Vein endothelial cell (primary cell): ENCODE data around the genes LGI1 and TBC1D12.

DNA sequence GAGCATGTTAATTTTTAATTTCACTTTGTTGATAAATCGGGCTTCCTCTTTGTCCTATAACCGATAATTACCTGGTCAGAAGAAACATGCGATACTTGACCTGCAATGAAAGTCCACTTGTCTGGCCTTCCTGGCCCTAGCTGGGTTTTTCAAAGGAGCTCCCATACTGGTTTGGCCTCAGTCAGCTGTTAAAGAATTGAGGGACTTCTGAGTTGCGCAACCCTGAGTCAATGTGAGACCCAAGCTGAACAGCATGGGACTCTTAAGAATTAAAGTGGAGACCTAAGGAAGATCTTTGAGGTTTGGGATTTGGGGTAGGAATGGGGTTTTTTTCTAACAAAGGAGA, 76.0 kb downstream of the PPP1R3C start:
- CAGE, long polyA plus RNA: no peak

DNA sequence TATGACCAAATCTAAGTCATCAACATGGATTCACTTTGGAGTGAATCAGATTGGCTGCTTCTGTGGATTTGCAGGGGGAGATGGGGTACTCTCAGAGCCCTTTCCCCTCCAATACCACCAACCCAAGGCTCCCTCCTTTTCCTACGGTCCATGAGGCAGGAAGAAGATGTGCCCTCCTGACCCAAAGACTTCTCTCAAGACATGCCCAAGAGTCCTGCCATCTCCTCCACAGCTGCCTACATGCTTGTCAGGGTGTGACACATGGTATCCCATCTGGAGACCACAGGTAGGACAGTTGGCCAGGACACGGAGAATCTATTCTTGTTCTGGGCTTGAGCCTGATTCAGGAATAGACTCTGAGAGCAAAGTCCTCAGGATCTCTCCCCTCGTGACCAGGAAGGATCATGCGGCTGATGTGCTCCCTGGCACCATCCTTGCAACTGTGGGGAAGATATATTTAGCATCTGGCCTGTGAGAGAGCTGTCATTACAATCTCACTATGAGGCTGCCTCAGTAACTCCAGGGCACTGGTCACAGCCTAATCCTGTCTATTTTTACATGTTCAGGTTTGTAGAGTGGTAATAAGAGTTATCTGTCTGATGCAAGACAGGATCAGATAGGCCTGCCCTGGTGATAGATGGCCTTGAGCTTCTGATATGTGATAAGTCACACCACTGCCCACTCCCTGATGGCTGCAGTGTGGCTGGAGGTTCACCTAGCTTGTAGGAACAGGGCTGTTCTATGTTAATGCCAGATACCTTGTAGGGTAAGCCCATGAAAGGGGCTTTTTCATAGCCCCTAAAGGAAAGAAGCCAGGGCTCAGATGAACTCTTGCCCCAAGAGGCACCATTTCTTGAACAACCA, 50.8 kb downstream of the PPP1R3C start:
- CAGE, long polyA plus RNA: no peak

DNA sequence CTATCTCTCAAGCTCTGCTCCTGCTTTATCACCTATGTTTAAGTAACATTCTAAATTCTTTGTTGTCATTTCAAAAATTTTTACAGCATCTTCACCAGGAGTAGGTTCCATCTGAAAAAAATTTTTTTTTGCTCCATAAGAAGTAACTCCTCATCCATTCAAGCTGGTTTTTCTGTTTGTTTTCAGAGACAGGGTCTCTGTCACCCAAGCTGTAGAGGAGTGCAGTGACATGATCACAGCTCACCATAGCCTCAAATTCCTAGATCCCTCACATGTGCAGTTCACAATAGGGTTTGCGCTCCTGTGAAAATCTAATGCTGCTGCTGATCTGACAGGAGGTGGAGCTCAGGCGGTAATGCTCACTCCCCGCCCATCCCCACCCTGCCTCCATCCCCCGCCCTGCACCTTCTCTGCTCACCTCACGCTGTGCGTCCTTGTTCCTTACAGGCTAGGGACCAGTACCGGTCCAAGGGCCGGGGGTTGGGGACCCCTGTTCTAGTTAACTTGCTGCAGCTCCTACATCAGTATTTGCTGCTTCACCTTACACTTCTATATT, 2.1 kb upstream of the TNKS2 start:
- CAGE, long polyA plus RNA: no peak

GRCh38 chr10:92108161-92108614, 182.7 kb downstream of the CPEB3 start:
- CAGE, long polyA plus RNA: no peak

GRCh38 chr10:92109998-92110951, 180.6 kb downstream of the CPEB3 start:
- CAGE, long polyA plus RNA: no peak

DNA sequence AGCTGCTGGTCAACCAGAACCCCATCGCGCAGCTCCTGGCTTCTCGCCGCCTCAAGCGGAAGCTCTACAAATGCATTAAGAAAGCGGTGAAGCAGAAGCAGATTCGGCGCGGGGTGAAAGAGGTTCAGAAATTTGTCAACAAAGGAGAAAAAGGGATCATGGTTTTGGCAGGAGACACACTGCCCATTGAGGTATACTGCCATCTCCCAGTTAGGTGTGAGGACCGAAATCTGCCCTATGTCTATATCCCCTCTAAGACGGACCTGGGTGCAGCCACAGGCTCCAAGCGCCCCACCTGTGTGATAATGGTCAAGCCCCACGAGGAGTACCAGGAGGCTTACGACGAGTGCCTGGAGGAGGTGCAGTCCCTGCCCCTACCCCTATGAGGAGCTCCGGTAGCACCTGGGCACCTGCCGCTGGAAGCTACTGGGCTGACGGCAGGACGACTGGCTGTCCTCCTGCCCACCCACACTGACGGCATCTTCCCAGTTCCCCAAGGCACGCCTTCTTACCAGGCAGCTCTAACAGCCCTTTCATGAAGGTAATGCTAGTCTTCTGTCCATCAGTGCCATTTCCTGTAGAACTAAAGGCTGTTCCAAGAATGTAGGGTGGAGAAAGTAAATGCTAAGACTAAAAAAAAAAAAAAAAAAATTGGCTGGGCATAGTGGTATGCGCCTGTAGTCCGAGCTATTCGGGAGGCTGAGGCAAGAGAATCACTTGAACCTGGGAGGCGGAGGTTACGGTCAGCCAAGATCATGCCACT, 74.3 kb downstream of the CPEB3 start:
- CAGE, long polyA plus RNA: no peak

DNA sequence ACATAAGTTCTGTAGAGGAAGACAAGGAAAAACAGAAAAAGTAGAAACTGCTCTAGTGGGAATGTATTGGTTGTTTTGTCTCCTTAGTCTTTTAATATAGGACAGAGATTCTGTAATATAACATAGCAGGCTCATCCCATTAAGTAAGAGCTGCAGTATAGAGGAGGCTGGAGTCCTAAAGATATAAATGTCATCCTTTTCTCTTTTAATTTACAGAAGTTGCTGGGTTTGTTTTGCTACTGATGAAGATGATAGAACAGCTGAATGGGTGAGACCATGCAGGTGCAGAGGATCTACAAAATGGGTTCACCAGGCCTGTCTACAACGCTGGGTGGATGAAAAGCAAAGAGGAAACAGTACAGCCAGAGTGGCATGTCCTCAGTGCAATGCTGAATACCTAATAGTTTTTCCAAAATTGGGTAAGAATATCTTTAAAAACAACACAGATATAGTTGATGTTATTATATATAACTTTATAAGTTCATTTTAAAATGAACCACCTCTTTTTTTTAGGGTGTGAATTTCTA, 20.0 kb downstream of the MARCHF5 start:
- CAGE, long polyA plus RNA: no peak

DNA sequence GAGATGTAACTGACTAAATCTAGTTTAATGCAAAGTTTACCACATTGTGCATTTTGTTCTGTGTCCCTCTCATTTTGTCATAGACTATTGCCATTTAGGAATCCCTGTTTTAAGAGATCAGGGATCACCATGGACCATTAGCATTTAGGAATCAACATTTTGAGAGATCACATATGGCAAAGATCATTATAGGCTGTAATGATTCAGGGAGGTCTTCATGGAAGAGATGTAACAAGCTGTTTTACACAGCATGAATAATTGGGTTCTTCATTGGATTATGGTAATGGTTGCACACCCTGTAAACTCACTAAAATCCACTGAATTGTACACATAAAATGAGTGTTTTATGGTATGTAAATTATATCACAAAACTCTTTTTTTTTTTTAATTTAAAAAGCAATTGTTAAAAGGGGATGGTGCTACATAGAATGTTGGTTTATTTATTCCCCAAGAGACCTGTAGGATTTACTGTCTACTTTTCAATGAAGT, 41.0 kb upstream of the HHEX start:
- CAGE, long polyA plus RNA: no peak

GRCh38 chr10:92742044-92743005, 52.6 kb downstream of the HHEX start:
- CAGE, long polyA plus RNA: no peak

- CAGE, long polyA plus RNA: no peak
Observed at GRCh38 chr10:92842916-92843405, 5.4 kb upstream of the EXOC6 start.

GRCh38 chr10:92849715-92849978, 1.3 kb downstream of the EXOC6 start:
- CAGE, long polyA plus RNA: no peak

DNA sequence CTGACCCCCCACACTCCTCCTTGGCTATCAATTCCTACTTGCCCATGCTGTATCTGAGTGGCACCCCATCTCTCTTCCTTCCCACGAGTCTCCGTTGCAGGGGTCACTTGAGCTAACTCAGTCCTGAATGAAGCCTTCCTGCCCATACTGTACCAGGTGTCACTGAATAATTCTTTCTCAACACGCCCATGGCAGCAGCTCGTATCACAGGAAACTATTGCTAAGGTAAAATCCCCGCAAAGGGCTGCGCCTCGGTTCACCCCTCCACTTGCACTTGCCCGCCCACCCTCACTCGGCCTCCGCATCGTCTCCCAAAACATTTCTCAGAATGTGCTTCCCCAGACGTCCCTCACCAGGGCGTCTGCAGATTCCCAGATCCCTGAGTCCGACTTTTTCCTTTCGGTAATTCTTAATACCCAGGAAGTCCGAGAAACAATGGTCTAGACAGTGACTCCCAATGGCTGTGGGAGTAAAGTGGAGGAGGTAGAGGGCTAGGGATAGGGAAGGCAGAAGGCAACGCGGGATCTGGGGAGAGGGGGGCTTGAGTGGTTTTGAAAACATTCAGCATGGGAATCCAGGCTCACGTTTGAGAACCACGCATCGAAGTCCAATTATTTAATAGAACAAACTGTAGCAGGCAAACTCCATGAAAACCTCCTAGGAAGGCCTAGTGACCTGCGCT, 43.8 kb downstream of the MYOF start:
- CAGE, long polyA plus RNA: no peak

- CAGE, long polyA plus RNA: no peak
Observed at GRCh38 chr10:93445443-93445935, 36.6 kb downstream of the MYOF start.

- CAGE, long polyA plus RNA: no peak
Observed at GRCh38 chr10:93600446-93600841, 591 bp downstream of the RBP4 start.

DNA sequence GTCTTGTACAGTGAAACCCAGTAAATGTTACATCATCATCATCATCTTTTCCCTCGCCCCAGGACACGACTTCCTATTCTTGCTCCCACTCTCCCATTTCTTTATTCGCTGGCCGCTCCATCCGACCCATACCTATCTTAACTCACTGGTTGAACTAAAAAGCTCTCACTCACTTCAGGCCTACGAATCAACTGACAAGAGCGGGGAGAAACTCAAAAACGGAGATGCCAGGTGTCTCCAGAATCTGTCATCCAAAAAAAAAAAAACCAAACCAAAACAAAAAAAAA, 448 bp downstream of the FRA10AC1 start:
- CAGE, long polyA plus RNA: no peak

GRCh38 chr10:93751813-93752297, 5.9 kb upstream of the LGI1 start:
- CAGE, long polyA plus RNA: no peak

DNA sequence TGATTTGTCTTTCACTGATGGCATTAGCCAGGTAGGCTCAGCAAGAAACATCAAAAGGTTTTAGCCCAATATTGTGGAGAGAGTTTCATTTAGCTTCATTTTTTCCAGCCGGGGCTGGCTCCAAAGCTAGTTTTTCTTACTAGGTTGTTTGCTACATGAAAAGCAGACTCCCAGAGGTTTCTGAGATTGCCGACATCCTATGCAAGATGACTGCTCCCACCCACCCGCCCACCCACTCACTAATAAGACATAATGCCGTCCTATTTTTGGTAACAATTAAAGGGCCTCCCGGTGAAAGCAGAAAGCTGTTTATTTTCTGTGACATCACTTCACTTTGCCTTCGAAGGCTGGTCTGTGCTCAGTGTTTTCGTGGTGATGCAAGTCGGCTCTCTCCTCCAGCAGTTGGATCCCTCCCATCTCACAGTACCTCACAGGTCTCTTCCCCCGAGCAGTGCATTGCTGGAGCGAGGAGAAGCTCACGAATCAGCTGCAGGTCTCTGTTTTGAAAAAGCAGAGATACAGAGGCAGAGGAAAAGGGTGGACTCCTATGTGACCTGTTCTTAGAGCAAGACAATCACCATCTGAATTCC, at the start of gene LGI1:
TSS of gene LGI1 (plus strand) at position 421 of the 590 bp plus-strand sequence.
- CAGE, long polyA plus RNA: no peak

DNA sequence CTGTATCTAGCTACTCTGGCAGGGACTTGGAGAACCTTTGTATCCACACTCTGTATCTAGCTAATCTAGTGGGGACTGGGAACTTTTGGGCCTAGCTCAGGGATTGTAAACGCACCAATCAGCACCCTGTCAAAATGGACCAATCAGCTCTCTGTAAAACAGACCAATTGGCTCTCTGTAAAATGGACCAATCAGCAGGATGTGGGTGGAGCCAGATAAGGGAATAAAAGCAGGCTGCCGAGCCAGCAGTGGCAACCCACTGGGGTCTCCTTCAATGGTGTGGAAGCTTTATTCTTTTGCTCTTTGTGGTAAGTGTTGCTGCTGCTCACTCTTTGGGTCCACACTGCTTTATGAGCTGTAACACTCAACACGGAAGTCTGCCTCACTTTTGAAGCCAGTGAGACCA, 48.0 kb upstream of the SLC35G1 start:
- CAGE, long polyA plus RNA: no peak

DNA sequence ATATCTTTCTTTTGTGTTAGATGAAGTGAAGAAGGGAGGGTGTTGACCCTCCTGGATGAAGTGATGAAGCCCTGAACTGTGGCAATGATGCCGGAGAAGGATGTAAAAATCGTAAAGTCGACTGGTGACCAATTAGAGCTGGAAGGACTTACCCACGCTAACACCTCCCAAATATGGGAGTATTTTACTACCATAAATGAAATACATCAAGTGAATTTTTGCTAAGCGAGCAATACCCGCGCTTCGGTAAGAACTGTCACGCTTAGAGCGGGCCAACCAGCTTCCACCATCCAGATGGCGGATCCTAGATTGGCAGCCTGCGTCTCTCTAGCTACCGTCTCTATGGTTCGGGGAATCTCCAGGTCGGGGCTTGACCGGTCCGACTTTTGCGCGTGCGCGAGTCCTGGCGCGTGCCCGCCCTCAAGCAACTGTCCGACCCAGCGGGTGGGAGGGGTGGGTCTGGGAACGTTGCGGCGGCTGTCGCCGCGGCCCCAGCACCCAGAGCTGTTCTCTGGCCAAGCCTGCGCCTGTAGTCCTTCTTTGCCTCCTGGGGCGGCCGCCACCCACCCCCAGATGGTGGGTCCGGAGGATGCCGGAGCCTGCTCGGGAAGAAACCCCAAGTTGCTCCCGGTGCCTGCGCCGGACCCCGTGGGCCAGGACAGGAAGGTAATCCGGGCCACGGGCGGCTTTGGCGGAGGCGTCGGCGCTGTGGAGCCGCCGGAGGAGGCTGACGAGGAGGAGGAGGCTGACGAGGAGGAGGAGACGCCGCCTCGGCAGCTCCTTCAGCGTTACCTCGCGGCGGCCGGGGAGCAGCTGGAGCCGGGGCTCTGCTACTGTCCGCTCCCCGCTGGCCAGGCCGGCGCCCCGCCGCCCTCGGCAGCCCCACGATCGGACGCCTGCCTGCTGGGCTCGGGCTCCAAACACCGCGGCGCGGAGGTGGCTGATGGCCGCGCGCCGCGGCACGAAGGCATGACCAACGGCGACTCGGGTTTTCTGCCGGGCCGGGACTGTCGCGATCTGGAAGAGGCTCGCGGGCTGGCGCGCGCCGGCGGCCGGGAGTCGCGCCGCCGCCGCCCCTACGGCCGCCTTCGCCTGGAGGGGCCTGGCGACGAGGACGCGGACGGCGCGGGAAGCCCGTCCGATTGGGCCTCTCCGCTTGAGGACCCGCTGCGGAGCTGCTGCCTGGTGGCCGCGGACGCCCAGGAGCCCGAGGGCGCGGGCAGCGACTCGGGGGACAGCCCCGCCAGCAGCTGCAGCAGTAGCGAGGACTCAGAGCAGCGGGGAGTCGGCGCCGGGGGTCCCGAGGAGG, at the start of gene TBC1D12:
TSS of gene TBC1D12 (plus strand) at position 501 of the 1,309 bp plus-strand sequence.
- CAGE, long polyA plus RNA: no peak

DNA sequence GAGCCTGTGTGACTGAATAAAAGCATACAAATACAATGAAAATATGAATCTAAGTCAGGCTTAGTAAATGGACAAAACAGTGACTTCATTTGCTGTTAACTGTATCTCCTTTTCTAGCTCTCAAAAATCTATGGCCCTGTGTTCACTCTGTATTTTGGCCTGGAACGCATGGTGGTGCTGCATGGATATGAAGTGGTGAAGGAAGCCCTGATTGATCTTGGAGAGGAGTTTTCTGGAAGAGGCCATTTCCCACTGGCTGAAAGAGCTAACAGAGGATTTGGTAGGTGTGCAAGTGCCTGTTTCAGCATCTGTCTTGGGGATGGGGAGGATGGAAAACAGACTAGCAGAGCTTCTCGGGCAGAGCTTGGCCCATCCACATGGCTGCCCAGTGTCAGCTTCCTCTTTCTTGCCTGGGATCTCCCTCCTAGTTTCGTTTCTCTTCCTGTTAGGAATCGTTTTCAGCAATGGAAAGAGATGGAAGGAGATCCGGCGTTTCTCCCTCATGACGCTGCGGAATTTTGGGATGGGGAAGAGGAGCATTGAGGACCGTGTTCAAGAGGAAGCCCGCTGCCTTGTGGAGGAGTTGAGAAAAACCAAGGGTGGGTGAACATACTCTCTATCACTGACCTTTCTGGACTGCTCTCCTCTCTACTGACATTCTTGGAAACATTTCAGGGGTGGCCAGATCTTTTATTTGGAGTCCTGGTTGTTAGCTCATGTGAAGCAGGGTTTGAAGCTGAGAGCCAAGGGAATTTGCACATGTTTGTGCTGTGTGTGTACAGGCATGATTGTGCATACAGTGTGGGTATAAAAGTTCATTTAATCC, 12.7 kb downstream of the CYP2C19 start:
- CAGE, long polyA plus RNA: no peak